LUHMES (cell line): ENCODE measurements around a stretch of chr10.

GRCh38 chr10:3781015-3781454, 4.0 kb downstream of the KLF6 start:
- PRO-cap, result no peak

GRCh38 chr10:3805156-3805624, 20.2 kb upstream of the KLF6 start:
- PRO-cap, result no peak

GRCh38 chr10:3806352-3807170, 21.6 kb upstream of the KLF6 start:
- PRO-cap, result no peak

- PRO-cap, result no peak
These were observed 35.3 kb upstream of the KLF6 start for GRCh38 chr10:3820288-3820706.

DNA sequence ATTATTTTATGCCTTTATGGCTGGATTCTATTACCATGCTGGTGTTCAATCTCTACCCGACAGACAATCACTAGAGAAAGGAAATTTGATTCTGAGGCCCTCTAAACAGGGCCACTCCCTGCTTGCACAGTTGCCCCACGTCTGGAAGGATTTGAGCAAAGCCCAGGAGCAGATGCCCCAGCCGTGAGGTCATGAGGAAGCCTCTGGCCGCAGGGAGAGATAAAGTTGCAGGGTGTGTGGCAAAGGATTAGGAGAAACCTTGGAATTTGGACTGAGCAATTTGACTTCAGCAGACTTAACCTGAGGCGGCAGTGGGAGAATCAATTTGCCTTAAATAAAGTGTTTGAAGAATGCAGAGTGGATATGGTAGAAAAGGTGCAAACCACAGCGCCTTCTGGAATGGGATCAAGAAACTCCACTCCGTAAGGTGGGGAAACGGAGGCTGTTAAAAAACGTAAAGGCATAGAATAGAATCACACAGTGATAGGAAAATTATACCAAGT, 40.3 kb upstream of the KLF6 start:
- PRO-cap, result no peak

GRCh38 chr10:3907438-3907994, 122.5 kb upstream of the KLF6 start:
- PRO-cap, result no peak

- PRO-cap, result no peak
These were observed 144.7 kb upstream of the KLF6 start for GRCh38 chr10:3929717-3930104.

- PRO-cap, result no peak
These were observed 191.7 kb upstream of the KLF6 start for GRCh38 chr10:3976614-3977193.

DNA sequence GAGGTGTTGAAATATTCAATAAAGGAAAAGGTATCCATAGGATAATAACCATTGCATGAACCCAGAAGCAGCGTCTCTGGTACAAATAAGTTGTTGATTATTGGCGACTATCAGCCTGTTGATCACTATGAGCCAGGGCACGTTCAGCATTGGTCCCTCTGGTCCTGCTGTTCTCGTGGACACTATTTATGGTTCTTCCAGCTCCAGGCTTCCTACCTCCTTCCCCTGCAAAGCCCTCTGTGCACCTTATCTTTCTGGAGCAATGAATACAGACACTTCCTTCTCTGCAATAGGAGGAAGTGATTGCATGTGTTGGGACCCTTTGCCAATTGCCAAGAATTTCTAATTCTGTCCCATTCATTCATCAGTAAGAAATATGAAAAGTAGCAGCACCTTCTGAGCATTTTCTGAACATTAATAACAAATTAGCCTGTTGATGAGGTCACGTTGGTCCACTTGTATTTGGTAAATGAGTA, 258.9 kb upstream of the KLF6 start:
- PRO-cap, result no peak

GRCh38 chr10:4067262-4068259, 282.6 kb upstream of the KLF6 start:
- PRO-cap, result no peak

DNA sequence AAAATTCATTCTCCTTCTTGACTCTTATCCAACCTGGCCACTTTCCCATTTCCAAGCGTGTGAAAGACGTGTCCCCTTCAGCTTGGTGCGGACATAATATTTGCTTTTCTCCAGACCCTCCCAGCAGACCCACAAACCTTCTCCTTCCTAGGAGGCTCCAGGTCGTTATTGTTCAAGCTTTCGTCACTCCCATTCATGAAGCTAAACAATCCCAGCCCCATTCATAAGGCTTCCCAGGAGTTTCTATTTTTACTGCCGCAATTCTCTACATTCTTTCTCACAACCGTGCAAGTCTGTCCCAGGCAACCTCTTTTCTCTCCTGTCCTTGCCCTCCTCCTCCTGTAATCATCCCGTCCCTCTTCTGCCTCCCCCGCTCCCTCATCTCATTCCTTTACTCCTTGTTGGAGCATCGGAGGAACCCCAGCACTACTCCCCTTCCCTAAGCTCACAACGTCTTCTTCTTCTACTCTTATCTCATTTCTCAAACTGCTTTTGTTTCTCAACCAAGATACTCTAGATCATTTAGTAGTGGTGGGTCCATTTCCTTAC, 301.4 kb upstream of the KLF6 start:
- PRO-cap, result no peak

DNA sequence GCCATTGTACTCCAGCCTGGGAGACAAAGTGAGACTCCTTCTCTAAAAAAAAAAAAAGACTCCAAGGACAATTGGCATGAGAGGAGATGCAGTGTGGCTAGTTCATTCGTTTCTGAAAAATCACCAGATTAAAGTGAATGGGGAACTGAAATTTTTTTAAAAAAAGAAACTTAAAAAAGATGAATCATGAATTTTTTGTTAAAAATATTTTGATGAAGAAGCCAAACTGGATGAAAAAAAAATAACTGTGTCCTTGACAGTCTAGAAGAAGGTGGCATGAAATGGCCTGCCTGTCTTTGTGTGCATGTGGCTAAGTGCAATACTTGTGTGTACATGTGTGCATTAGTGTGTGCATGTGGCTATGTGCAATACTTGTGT, 391.6 kb upstream of the KLF6 start:
- PRO-cap, result no peak

GRCh38 chr10:4217147-4217717, 432.2 kb upstream of the KLF6 start:
- PRO-cap, result no peak

- PRO-cap, result no peak
These were observed 458.5 kb upstream of the KLF6 start for GRCh38 chr10:4243379-4244122.

GRCh38 chr10:4671236-4671891, 154.6 kb upstream of the AKR1E2 start:
- PRO-cap, result no peak

DNA sequence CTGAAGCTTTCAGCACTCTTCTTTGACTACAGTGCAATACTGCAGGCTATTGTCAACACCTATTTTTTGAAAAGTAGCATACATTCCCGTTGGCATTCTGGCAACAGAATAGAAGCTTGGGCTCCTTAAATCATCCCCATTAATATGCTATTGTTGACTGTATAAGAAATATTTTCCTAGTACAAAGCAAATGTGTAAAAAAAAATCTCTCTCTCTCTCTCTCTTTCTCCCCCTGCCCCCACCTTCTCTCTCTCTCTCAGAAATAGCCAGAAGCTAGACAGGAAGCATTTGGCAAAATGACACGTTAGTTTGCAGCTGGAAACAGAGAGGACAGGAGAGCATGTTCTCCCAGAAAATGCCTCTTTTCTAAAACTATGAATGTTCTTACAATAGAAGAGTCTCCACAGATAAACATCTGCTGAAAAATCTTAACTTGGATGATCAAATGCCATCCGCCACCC, 59.6 kb upstream of the AKR1E2 start:
- PRO-cap, result no peak

- PRO-cap, result no peak
These were observed 5.2 kb upstream of the AKR1E2 start for GRCh38 chr10:4820660-4821393.

- PRO-cap, result no peak
These were observed 48.9 kb upstream of the AKR1C1 start for GRCh38 chr10:4914133-4914899.

DNA sequence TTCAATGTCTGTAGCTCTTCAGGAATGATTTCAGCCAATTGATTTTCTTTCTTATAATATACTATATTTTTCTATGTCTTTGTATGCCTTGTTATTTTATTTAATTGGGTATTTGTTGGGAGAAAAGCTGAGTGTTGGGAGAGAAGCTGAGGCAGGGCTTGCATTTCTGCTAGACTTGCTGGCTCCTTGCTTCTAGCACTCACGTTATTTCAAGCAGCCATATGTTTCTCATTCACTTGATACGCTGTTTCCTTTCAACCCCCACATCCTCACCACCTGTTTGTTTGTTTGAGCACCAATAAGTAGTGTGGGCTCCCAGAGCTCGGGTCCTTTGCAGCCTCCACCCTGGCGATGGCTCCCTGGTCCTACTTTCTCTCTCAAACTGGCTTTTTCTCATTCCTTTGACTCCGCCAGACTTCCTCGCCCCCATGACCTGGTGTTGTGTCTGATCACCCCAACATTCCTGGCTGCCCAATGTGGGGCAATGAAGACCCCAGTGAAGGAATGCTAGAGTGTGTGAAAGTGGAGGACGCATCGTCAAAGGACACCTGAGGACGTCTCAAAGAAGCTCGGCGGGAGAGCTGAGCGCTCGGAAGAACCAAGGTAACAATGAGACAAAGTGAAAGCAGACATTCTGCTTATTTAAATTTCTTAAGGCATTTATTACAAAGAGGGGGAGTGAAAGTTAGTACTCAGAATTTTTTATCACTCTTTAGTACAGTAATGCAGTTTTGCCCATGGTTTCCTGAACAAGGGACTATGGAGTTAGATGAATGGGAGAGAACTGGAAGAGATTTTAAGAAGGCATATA, 31.6 kb upstream of the AKR1C2 start:
- PRO-cap, result no peak

DNA sequence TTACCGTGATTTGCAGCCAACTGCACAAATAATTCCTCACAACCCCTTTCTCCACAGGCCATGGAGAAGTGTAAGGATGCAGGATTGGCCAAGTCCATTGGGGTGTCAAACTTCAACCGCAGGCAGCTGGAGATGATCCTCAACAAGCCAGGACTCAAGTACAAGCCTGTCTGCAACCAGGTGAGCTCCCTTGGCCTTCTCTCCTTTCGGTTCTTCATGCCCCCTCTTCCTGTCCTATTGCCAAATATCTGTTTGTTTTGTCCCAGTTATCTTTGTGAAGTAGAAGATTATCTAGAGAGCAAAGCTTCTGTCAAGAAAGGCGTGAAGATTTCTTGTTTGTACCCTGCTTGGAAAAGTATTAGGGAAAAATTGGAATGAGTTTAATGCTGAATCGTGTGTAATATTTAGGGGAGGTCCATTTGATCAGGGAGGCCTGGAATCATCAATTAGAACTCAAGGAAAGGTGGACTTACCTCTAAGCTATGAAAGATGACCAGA, 5.1 kb downstream of the AKR1C3 start:
- PRO-cap, result no peak